Sigmoid colon (tissue), 4 donors: ENCODE measurements around the genes MINDY4, AQP1 and ITPRID1.

DNA sequence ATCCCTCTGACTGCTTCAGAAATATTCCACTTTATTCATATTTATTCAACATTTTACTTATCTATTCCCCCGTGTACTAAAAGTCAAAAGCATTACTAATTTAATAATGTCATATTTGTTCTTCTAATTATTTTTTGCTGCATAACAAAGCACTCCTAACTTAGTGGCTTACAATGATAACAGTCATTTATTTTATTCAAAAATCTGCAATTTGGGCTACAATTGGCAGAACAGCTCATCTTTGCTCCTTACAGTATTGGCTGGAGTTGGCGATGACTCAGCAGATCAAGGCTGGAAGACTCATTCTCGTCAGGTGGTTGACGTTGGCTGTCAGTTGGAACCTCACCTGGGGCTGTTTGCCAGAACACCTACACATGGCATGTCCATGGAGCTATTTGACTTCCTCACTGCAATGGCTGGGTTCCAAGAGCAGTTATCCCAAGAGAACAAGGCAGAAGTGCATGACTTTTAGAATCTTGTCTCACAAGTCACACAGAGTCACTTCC lies 75.2 kb downstream of the NOD1 start:
- PRO-cap: no peak
- RAMPAGE, long total RNA, 4 experiments: no peak in any of the 4 experiments

- PRO-cap: no peak
- RAMPAGE, long total RNA, 4 experiments: no peak in any of the 4 experiments
Measured at GRCh38 chr7:30468135-30468804, 10.3 kb downstream of the NOD1 start.

DNA sequence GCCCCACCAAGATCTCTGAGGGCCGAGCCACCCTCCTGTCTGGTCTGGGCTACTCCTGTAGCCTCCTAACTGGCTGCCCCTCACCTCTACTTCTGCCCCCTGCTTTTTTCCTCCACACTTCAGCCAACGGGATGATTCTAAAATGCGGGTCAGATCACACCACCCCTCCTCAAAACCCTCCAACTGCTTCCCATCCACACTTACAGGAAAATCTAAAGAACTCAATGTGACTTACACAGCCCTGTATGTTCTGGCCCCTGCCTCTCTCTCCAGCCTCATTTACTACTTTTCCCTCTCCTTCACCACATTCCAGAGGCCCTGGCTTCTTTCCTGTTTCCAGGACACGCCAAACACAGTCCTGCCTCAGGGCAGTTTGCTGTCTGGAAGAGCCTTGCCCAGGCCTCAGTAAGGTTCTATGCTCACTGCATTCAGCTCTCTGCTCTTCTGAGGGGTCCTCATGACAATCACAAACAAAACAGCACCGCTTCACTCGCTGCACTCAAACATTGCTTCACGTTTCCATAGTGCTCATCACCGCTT lies 35.2 kb upstream of the GARS1 start:
- PRO-cap: no peak
- RAMPAGE, long total RNA, 4 experiments: no peak in any of the 4 experiments

GRCh38 chr7:30615619-30616109 lies 21.0 kb downstream of the GARS1 start:
- PRO-cap: no peak
- RAMPAGE, long total RNA, 4 experiments: no peak in any of the 4 experiments

- PRO-cap: no peak
- RAMPAGE, long total RNA, 4 experiments: no peak in any of the 4 experiments
Measured at GRCh38 chr7:30631368-30632155, 36.9 kb downstream of the GARS1 start.

GRCh38 chr7:30770895-30771593 lies at the start of gene MINDY4:
MINDY4 (plus strand) TSS chr7:30771417.
- PRO-cap: no peak
- RAMPAGE, long total RNA, 4 experiments: no peak in any of the 4 experiments

- PRO-cap: no peak
- RAMPAGE, long total RNA, 4 experiments: no peak in any of the 4 experiments
Measured at GRCh38 chr7:30816203-30816599, 45.0 kb downstream of the MINDY4 start.

- PRO-cap: bidirectional peak, plus-strand start at chr7:30911853, minus-strand start at chr7:30911641
- RAMPAGE, long total RNA, 4 experiments: start-site peak on the plus strand in 2 of 4 experiments, at chr7:30911852-30911860 at its widest, 588 to 875 reads per replicate
Measured at GRCh38 chr7:30911132-30912155, at the start of gene AQP1. AQP1 (plus strand) TSS chr7:30911853.

- PRO-cap: bidirectional peak, plus-strand start at chr7:30914877, minus-strand start at chr7:30914671
- RAMPAGE, long total RNA, 4 experiments: no peak in any of the 4 experiments
Measured at GRCh38 chr7:30914513-30915521, 3.2 kb downstream of the AQP1 start.

DNA sequence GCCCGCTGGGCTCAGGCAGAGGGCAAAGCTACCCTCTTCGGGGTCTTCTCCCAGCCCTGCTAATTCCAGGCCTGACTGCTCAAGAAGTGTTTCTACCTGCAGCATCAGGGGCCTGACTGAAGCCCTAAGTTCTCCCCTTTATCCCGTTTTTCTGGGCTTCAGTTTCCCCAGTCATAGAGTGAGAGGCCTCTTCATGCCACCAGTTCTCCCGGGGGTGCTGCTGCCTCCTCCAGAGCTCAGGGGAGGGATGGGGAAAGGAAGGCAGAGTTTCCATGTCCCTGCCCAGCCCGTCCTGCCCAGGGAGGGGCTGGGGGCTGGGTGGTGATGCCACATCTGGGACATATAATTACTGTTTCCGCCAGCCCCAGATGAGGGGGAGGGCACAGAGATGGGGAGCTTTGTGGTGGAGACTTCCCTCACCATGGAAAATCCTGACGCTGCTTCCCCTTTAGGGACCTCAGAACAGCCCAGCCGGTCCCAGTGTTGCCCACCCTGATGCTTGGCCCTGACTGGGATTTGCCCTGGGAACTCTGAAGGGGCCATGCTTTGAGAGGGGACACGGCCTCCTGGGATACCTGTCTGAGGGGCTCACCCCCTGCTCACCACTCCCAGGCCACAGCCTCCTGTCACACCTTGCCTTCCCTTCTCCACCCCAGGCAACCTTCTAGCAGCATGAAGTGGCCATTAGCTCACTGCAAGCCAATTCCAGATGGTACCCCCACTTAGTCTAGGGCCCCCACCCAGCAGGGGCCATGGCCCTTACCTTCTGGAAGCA lies 4.2 kb downstream of the AQP1 start:
- PRO-cap: no peak
- RAMPAGE, long total RNA, 4 experiments: no peak in any of the 4 experiments

DNA sequence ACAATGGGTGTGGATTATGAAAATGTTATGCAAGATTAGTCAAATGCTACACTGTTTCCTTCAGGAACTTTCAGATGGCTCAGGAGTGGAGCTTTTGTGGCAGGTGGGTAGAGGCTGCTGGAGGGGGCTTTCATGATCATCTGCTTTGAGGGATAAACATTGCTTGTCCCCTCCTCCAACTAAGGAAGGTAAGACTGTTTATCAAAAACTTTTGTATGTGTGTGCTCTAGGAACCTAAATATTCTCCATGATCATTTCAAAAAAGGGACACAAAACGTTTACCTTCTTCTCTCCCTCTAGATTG lies at the start of gene ITPRID1:
TSS of gene ITPRID1 (plus strand) at position 73 of the 304 bp plus-strand sequence.
- PRO-cap: no peak
- RAMPAGE, long total RNA, 4 experiments: no peak in any of the 4 experiments

DNA sequence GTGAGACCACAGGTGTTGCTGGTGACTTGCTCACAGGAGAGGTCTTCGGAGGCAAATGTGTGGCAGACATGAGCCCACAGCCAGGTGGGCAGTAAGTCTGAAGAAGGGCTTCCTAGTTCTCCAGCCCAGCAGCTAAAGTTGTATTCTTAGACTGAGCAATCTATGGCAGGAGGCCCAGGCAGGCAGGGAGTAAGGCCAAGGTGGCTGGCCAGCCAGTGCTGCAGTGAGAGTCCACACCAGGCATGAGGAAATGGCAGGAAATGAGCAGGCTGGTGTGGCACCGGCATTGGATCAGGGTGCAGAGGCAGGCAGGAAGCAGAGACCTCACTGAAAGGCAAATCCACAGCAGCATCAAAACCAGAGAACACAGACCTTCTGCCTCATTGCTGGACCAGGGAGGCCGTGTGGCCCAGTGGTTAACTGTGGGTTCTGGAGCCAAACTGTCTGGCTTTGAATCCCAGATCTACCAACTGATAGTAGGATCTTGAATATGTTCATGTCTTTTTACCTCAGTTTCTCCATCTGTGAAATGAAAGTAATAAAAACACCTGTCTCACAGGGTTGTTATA lies 84.7 kb upstream of the PDE1C start:
- PRO-cap: no peak
- RAMPAGE, long total RNA, 4 experiments: no peak in any of the 4 experiments

- PRO-cap: no peak
- RAMPAGE, long total RNA, 4 experiments: no peak in any of the 4 experiments
Measured at GRCh38 chr7:32283608-32284172, 206.5 kb downstream of the LSM5 start.

GRCh38 chr7:32511098-32511574 lies 15.8 kb downstream of the AVL9 start:
- PRO-cap: no peak
- RAMPAGE, long total RNA, 4 experiments: no peak in any of the 4 experiments

- PRO-cap: no peak
- RAMPAGE, long total RNA, 4 experiments: no peak in any of the 4 experiments
Measured at GRCh38 chr7:32524075-32524666, 28.9 kb downstream of the AVL9 start.

GRCh38 chr7:32527362-32528015 lies 32.2 kb downstream of the AVL9 start:
- PRO-cap: no peak
- RAMPAGE, long total RNA, 4 experiments: no peak in any of the 4 experiments

DNA sequence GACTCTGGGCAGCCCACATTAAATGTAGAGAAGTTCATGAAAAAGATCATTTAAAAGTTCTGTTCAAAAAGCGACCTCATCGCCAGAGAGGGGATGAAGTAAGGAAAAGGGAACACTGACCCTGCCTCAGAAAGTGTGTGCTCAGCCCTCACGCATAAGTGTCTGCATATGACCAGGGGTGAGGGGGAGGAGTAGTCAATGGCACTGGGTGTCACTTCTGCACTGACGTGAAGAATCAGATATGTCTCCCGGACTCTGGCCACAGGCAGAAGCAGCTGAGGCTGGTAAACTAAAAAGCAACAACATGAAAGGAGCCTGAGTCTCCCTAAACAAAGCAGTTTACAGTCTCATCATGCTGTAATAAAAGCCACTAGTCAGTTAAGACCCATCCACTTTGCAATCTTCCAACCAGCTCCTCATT lies 168.5 kb downstream of the AVL9 start:
- PRO-cap: no peak
- RAMPAGE, long total RNA, 4 experiments: no peak in any of the 4 experiments

GRCh38 chr7:32669543-32670044 lies 174.3 kb downstream of the AVL9 start:
- PRO-cap: no peak
- RAMPAGE, long total RNA, 4 experiments: no peak in any of the 4 experiments

DNA sequence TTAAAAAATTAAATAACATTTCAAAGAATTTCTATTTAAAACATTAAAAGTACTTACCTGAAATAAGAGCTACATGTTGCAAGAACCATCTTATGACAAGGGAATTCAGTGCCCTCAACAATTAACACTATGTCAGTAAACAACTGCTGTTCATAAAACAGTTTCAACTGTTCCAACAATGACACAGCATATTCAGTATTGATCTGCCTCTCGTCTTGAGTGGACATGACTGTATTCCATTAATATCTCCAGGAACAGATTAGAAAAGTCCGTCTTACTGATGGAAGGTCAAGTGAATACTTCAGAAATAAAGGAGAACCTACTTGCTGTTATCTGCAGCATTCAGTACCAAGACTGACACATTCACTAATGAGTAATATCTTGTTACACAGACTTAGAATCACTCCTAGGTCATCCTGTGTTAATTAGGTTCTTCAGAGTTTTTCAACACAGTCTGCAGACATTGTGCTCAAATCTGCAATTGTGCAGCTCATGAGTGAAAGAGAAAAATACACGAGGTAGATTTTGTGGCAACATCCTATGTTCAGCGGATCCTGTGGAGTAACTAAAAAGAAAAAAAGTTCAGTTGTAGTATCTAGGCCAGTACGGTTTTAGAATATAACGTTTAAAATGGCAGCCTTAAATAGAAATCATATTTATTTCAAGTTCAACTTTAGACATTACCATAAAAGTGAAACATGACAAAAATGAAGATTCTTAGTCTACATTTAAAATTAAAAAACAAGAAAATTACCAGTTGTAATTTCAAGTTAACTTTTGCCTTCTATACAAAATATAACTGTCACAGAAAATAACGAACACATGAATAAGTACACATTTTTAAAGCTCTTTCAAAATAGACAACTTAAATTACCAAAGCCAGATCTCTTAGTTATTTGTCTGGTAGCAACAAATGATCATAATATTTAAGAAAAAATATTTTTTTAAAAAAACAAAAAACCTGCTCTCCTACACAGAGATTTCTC lies 11.9 kb downstream of the KBTBD2 start:
- PRO-cap: no peak
- RAMPAGE, long total RNA, 4 experiments: no peak in any of the 4 experiments

DNA sequence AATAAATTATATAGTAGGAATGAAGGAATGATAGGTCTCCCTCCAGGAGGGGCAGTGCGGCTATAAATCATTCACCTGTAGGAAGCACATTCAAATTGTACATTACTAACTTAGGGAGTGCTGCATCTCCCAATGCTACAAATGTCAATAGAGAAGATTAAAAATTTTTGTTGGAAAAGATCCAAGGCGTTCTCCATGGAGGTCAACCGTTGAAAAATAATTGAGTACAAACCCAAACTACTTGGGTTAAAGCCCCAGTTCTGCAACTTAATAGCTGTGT lies 4.1 kb downstream of the KBTBD2 start:
- PRO-cap: no peak
- RAMPAGE, long total RNA, 4 experiments: no peak in any of the 4 experiments